ENCODE measurements around the gene TMEM51.

GRCh38 chr1:13760806-13761216 is 60.8 kb downstream of the PRDM2 start:
- PRO-cap, 6 experiments: no peak in any of the 6 experiments
- RAMPAGE, long total RNA, 2 experiments: no peak in any of the 2 experiments
- RRBS: no CpG with 5 or more reads among the region's 7 CpGs

DNA sequence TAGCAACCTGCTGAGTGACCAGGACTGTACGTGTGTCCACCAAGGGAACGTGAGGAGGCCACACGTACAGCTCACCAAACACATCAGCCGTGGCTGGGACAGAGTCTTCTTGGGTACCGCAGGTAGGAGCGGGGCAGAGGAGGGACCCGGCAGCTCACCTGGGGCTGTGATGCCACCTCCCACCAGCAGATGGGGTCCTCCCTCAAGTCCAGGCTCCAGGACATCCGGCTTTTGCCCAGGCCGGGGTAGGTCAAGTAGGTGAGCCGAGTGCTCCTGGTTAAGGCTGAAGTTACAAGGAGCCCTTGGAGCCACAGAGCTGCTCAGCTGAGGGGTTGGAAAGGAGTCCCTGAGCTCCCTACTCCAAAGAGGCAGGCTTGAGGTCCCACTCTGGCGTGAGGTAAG is 128.9 kb downstream of the PRDM2 start:
- PRO-cap, 6 experiments: no peak in any of the 6 experiments
- RAMPAGE, long total RNA, 2 experiments: no peak in any of the 2 experiments
- RRBS: 10% methylated on average over 2 of the region's 11 CpGs

DNA sequence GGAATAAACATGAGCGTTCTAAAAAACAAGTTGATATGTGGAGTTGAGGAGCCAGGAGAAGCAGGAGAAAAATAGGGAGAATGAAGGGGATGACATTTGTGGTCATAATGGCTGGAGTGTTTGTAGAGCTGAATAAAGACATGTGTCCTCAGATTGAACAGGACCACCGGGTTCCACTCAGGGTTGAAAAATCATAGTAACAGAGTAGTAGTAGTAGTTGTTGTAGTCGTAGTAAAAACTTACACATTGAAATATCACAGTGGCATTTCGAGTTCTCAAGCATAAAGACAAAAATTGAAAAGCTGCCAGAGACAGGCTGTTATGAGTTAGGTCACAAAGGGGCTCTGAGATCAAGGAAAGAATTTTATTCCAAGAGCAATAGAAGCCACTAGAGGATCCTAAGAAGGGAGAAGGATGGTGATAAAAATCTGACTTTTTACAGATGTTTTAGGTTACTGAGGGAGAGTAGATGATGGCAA is 400.6 kb upstream of the KAZN start:
- PRO-cap, 6 experiments: no peak in any of the 6 experiments
- RAMPAGE, long total RNA, 2 experiments: no peak in any of the 2 experiments
- RRBS: no CpG with 5 or more reads among the region's 4 CpGs

GRCh38 chr1:14309552-14310345 is 288.7 kb upstream of the KAZN start:
- PRO-cap, 6 experiments: no peak in any of the 6 experiments
- RAMPAGE, long total RNA, 2 experiments: no peak in any of the 2 experiments
- RRBS: no CpG with 5 or more reads among the region's 4 CpGs

DNA sequence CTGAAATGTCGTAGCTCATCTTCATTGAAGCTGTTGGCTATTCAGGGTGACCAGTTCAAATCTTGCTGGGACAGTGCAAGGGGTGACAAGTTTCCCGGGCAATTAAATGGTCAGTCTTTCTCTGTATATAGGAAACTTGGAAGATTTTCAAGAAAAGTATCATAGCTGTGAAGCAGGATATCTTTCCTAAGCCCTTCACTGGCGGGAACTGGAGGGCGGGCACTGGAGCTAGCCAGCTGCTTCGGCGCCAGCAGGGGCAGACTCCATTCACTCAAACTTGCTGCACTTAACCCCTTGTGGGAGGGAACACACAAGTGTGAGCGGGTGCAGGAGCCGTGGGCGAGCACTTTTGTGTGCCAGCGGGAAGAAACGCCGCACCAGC is 232.2 kb upstream of the KAZN start:
- PRO-cap, 6 experiments: peak in 1 of 6 experiments; most common minus-strand start position 210 of the sequence (in 1)
- RAMPAGE, long total RNA, 2 experiments: no peak in any of the 2 experiments
- RRBS: no CpG with 5 or more reads among the region's 12 CpGs

DNA sequence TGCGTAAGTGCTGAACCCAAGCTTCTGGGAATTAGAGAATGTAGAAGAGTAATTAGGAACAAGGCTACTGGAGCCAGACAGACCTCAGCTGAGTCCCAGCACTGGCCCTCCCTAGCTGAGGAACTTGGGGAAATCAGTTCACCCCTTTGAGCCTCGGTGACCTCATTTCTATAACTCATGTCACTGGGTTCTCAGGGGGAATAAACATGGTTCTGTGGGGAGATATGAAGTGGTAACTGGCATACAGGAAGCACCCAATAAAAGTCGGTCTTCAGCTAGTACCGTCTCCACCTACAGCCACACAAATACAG is 44.6 kb upstream of the KAZN start:
- PRO-cap, 6 experiments: no peak in any of the 6 experiments
- RAMPAGE, long total RNA, 2 experiments: no peak in any of the 2 experiments
- RRBS: no CpG with 5 or more reads among the region's 4 CpGs

DNA sequence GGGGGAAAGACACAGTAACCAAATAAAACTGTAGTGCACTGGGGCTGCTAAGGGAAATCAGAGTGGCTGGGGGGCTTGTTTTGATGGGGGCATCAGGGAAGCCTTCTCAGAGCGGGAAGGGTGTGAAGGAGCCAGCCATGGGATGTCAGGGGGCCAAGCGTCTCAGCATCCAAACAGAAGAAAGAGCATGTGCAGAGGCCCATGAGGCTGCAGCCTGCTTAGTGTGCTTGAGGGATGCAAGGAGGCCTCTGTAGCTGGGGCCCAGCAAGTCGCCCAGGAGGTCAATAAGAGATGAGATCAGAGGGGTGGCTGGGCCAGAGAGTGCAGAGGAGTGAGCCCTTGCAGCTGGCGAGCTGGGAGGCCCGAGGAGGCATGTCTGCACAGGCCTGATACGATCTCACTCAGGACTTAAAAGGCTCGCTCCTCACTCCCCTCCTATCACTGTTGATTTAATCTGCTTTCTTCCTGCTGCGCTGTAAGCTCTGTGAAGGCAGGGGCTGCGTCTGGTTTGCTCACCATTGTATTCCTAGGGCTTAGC is 28.7 kb downstream of the KAZN start:
- PRO-cap, 6 experiments: no peak in any of the 6 experiments
- RAMPAGE, long total RNA, 2 experiments: no peak in any of the 2 experiments
- RRBS: no CpG with 5 or more reads among the region's 9 CpGs

DNA sequence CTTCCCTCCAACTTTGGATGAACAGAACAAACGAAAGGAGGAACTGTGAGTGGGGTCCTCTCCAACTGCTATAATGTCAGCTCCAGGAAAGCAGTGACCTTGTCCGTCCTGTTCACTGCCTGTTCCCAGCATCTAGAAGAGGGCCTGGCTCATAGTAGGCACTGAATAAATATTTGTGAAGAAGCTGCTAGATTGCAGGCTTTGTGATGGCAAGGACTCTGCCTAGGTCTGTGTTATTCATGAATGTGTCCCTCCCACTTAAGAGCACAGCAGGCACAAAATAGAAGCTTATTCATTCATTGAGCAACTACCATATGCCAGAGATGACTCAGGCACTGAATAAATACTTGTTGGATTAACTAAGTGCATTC is 143.6 kb downstream of the KAZN start:
- PRO-cap, 6 experiments: no peak in any of the 6 experiments
- RAMPAGE, long total RNA, 2 experiments: no peak in any of the 2 experiments
- RRBS: no CpG with 5 or more reads among the region's 2 CpGs

- PRO-cap, 6 experiments: no peak in any of the 6 experiments
- RAMPAGE, long total RNA, 2 experiments: no peak in any of the 2 experiments
- RRBS: no CpG with 5 or more reads among the region's 12 CpGs
Measured at GRCh38 chr1:14895085-14895780, 258.3 kb upstream of the TMEM51 start.

GRCh38 chr1:14930187-14931118 is 223.1 kb upstream of the TMEM51 start:
- PRO-cap, 6 experiments: no peak in any of the 6 experiments
- RAMPAGE, long total RNA, 2 experiments: no peak in any of the 2 experiments
- RRBS: 49% methylated on average over 3 of the region's 21 CpGs

DNA sequence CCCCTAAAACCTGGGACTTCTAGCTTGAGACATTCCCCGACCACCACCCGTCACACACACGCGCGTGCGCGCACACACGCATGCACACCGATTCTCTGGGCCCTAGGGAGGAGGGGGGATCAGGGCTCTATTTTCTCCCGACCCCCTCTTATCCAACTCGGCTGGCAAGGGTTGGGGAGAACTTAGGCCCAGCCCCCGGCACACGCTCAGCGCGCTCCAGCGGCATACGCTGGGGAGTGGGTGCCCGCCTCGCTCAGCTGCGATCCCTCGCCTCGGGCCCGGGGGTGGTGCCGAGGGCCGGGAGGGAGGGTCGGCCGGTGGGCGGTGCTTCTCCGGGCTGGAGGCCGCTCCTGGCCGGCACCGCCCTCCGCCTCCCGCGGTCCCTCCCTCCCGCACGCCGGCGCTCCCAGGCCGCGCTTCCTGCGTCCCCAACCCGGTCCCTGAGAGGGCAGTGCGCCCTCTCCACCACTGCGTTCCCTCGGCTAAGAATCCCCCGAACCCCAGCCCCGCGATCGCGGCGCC is at the start of gene TMEM51:
Gene TMEM51, plus strand, starts transcription at position 409 of the 522 bp plus-strand sequence.
- PRO-cap, 6 experiments: peak in 6 of 6 experiments; most common plus-strand start position 395 of the sequence (in 2); most common minus-strand start position 274 of the sequence (in 6)
- RAMPAGE, long total RNA, 2 experiments: no peak in any of the 2 experiments
- RRBS: 1% methylated on average over 31 of the region's 52 CpGs

GRCh38 chr1:15258099-15258603 is 11.1 kb downstream of the FHAD1 start:
- PRO-cap, 6 experiments: no peak in any of the 6 experiments
- RAMPAGE, long total RNA, 2 experiments: no peak in any of the 2 experiments
- RRBS: no CpG with 5 or more reads among the region's 4 CpGs

DNA sequence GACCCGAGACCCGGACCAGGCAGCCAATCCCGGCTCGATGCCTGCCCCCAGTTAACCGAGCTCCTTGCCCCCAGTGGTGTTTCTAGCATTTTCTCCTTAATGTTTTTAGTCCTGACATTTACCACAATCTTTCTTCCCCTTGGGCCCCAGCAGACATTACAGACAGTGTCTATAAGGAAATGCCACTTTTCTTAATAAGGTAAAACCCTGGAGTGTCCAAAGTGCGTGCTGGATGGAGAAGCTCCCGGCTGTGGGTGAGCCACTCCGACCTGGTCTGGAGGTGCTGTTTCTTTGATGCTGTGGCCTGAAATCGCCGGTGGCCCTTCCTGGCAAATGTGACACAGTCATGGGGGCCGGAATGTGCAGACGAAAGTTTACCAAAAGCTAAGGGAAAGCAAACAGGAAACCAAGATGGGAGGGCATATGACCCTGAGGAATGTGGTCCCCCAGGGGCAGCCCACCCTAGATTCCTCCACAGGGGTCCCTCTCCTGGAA is 77.8 kb downstream of the FHAD1 start:
- PRO-cap, 6 experiments: no peak in any of the 6 experiments
- RAMPAGE, long total RNA, 2 experiments: no peak in any of the 2 experiments
- RRBS: 74% methylated on average over 4 of the region's 12 CpGs

- PRO-cap, 6 experiments: peak in 1 of 6 experiments; most common plus-strand start chr1:15337238 (in 1)
- RAMPAGE, long total RNA, 2 experiments: no peak in any of the 2 experiments
- RRBS: no CpG with 5 or more reads among the region's 18 CpGs
Measured at GRCh38 chr1:15336792-15337602, 72.7 kb upstream of the EFHD2 start.

GRCh38 chr1:15412149-15413133 is 2.8 kb downstream of the EFHD2 start:
- PRO-cap, 6 experiments: peak in 2 of 6 experiments; most common minus-strand start chr1:15412711 (in 1)
- RAMPAGE, long total RNA, 2 experiments: no peak in any of the 2 experiments
- RRBS: no CpG with 5 or more reads among the region's 28 CpGs

DNA sequence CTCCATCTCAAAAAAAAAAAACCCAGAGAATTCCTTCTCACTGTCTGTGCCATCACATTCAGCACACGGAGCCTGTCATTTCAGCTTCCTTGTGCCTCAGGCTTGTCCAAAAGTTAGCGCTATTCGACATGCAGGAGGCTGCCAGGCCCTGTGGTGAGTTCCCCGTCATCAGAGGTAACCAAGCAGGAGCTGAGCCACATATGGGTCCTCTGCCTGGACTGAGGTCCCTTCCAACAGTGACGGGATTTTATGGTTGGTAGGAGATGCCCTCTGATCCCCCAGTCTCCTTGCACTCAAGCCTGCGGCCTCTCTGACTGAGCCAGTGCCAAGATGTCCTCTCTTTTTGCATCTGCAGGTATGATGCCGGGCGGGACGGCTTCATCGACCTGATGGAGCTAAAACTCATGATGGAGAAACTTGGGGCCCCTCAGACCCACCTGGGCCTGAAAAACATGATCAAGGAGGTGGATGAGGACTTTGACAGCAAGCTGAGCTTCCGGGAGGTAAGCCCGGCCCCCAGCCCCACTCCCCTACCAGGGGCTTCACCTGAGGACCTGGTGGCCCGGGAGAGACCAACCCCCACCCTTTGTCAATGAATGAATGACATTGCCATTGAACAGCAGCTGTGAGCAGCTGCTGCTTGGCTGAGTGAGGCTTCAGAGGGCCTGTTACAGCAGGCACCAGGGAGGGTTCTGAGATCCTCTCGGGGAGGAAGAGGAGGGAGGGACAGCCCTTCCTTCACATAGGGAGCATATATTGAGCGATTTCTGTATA is 12.5 kb upstream of the CTRC start:
- PRO-cap, 6 experiments: no peak in any of the 6 experiments
- RAMPAGE, long total RNA, 2 experiments: no peak in any of the 2 experiments
- RRBS: 65% methylated on average over 1 of the region's 15 CpGs

- PRO-cap, 6 experiments: no peak in any of the 6 experiments
- RAMPAGE, long total RNA, 2 experiments: no peak in any of the 2 experiments
- RRBS: no CpG with 5 or more reads among the region's 5 CpGs
Measured at GRCh38 chr1:15460303-15460642, 3.7 kb downstream of the CELA2A start.

GRCh38 chr1:15661025-15661765 is 1.7 kb downstream of the RSC1A1 start:
- PRO-cap, 6 experiments: peak in 2 of 6 experiments; most common plus-strand start chr1:15661354 (in 1)
- RAMPAGE, long total RNA, 2 experiments: no peak in any of the 2 experiments
- RRBS: no CpG with 5 or more reads among the region's 9 CpGs

- PRO-cap, 6 experiments: no peak in any of the 6 experiments
- RAMPAGE, long total RNA, 2 experiments: no peak in any of the 2 experiments
- RRBS: no CpG with 5 or more reads among the region's 3 CpGs
Measured at GRCh38 chr1:15680572-15680892, 3.6 kb upstream of the PLEKHM2 start.

DNA sequence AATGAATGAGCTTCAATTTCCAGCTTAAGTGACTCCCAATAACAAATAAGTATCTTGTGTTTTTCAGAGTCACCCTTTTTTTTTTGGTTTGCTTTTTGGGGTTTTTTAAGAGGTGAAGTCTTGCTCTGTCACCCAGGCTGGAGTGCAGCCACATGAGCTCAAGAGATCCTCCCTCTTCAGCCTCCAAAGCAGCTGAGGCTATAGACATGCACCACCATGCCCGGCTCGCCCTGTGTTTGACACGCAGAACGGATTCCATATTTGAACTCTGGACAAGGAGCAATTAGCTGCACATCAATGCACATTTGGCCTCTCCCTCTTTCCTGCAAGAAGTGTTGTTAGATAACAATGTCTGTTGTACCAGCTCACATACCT is 3.2 kb upstream of the PLEKHM2 start:
- PRO-cap, 6 experiments: no peak in any of the 6 experiments
- RAMPAGE, long total RNA, 2 experiments: no peak in any of the 2 experiments
- RRBS: no CpG with 5 or more reads among the region's 4 CpGs

All from heart left ventricle (tissue), 7 donors.